Myometrial cell (primary cell): Measurements from ENCODE around the genes MAML2, ARHGAP42, TRPC6 and MMP20.

DNA sequence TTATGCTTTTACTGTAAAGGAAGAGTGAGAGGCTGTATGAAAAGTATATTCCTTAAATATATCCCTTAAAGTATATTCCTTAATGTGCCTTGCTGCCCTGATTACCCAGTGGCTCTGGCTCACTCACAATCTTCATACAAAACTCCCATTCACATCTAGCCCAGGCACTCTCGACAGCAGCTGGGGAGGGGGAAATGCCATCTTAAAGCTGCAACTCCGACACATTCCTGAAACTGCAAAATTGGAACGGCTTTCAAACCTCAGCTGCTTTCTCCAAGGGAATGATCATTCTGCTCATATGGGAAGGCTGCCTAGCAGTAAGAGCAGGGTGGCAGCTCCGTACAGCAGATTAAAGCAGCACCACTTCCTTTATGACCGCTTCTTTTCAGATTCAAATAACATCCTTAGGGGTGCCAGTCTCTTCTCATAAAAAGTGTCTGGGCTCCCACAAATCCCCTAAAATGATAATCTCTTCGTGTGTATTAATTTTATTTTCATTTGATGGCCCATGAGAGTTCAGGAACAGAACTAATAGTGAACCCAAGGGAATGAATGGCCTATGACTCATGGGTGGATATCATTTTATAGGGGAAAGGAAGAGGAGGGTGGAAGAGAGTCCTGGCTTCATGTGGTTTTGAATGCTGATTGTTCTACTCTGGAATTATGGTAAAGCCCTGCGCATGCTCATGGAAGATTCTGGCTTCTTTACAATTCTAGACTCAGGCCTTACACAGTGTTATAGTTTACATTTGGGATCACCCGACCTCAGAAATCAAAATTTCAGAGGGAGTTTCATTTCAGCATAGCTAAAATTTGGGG, 35.4 kb downstream of the MAML2 start:
- RAMPAGE, long total RNA, result no peak

DNA sequence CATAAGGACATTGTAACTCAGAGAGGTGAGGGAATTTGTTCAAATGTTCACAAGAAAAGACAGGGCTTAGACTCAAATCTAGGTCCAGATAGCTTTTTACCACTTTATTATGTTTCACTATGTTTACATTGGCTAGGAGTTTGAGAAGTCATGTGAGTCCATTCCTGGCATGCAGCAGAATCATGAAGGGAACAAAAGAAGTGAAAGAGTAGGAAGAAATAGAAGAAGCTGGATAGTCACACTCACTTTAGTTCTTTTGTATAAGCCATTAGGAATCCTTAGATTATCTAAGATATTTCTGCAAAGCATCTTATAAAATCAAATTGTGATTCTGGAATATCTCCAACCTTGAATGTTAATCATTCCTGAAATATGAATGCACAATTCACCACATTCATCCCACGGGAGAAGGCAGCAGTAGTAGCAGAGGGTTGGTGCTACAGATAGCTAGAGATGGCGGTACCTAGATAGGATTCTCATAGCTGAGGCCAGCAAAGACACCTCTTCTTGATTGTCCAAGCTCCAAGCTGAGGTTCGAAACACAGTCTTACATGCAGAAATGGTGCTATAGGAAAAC, 31.8 kb downstream of the MAML2 start:
- RAMPAGE, long total RNA, result no peak

DNA sequence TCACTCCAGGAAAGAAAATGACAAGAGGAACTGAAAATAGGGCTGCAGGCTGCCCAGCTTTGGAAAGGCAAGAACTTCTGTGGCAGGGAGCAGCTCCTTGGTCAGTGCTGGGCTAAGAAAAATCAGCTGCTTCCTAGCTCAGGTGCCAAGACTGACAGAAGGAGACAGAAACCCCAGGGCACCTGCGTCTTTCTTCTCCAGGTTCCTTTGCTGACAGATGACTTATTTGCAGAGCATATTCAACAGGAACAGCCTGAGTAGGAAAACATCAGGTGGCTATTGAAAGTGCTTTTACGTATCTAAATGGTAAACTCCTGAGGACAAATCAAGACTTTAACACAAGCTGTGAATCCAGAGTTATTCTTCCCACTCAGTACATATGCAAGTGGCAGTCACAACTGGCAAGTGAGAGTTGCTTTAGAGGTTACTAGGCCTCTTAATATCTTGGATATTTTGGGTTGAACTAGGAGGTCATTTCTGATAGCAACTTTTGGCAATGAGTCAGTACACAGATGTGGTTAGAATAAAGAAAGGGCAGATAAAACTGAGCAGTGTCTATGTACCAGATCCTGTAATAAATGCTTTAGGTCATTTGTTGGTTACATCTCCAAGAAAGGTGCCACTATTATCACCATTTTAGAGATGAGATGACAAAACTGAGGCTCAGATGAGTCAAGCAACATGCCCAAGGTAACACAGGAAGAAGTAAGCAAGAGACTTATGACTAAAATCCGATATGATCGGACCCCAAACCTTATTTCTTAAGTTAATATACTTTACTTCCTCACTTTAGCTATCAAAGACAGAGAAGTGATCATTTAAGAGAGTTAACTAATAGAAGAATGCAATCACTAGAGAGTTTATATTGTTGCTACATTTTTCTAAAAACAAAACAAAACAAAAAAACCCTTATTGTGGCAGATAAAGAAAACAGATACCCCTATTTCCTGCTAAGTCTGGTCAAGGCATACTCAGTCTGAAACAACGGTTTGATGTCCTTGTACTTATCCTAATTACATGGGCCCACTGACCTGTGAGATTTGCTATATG, 25.1 kb downstream of the MAML2 start:
- RAMPAGE, long total RNA, result no peak

GRCh38 chr11:96342446-96343716, at the start of gene MAML2:
TSS of gene MAML2 (minus strand) at chr11:96343195.
- RAMPAGE, long total RNA, result start-site peak on the minus strand at chr11:96343174-96343210, 112 and 54 reads in 2 replicates

GRCh38 chr11:96622161-96622651, 232.4 kb downstream of the JRKL start:
- RAMPAGE, long total RNA, result no peak

- RAMPAGE, long total RNA, result no peak
Measured at GRCh38 chr11:100686920-100687778, at the start of gene ARHGAP42. TSS of gene ARHGAP42 (plus strand) at chr11:100687288.

- RAMPAGE, long total RNA, result no peak
Measured at GRCh38 chr11:100715087-100715746, 28.1 kb downstream of the ARHGAP42 start.

DNA sequence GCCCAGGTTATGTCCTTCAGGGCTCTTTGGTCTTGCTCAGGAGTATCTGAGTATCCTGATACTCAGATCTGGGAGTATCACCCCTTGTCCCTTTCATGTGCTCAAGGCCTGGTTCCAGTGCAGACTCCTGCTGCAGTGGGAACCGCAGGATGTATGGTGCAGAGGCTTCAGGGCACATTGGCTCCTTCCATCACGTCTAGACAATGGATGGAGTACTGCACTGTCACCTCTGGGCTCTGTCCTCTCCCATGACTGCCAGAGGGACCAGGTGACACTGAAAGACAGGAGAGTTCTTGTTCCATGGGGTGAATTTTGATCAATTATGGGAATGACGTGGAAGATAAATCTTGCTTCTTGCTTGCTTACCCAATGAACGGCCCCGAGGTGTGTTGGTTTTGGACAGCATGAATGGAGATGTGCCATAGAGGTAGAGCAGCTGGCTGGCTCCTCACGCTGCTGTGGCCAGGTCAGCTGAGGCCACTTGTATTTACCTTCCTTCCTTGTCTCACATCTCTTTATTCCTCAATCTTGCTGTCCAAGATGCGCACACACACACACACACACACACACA, 215.6 kb downstream of the ARHGAP42 start:
- RAMPAGE, long total RNA, result no peak

DNA sequence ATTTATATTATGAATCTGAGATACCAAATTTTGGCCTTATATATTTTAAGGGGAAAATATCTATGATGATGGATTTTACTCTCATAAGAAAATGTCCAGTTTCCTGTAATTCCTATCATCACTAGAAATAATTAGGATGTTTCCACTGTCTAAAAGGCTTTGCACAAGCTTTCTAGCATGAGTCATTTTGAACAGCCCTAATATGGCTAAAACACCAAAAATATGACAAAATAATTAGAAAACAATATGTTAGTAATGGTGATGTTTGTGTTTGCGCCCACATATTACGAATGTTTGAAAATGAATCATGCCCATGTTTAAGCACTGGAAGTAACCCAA, 96.1 kb downstream of the TRPC6 start:
- RAMPAGE, long total RNA, result no peak

DNA sequence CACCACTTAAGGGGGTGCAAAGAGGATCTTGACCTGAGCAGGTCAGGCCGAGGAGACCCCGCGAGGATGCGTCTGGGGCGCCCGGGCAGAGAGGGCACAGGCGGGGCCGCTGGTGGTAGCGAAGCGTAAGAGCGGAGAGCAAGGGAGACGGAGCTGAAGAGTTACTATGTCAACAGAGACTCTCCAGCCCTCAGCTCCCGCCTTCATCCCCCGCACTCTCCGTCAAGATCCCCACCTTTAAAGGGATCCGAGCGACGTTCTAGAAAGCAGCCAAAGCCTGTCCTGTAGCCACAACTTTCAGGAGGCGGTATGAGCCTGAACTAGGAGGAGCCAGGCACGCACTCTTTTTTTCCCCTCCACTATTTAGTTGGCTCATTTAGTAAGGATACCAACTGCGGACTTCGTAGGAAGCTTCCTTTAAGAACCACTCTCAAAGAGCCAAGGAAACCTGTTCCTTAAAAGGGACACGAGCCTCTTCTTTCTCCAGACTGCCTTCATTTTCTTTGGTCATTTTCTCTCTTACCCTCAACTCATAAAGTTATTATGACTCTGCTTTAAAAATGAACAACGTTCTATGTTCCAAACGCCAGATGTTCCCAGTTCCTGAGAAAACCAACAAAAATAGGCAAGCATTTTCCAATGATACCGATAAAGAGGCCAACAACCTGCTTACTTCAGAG, at the start of gene TRPC6:
Gene TRPC6, minus strand, starts transcription at position 311 of the 680 bp plus-strand sequence.
- RAMPAGE, long total RNA, result no peak

DNA sequence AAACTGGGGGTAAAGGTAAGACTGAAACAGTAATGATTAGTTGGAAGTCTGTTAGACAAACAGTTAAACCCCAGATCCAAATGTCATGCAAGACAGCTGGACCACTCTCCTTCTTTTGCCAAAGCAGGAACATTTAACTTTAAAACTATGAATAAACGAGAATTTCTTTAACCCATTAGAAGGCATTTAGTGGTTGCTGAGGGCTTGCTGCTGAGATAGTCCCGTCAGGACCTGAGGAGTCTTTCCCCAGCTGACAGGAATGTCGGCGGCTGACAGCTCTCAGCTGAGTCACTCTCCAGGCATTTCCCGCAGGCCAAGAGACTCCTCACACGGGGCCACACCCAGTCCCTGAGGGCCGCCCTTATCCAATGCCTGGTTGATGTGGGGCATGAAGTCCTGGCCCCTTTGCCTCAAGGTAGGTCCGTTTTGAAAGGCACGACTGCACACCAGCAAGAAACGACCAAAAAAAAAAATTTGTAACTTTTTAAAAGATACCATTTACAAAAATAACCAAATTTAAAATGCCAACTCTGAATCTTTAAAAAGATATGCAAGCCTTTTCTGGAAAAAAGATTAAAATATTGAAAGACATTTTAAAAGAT, 36.2 kb upstream of the CFAP300 start:
- RAMPAGE, long total RNA, result no peak

- RAMPAGE, long total RNA, result no peak
Measured at GRCh38 chr11:102220412-102220893, 96.8 kb upstream of the BIRC3 start.

DNA sequence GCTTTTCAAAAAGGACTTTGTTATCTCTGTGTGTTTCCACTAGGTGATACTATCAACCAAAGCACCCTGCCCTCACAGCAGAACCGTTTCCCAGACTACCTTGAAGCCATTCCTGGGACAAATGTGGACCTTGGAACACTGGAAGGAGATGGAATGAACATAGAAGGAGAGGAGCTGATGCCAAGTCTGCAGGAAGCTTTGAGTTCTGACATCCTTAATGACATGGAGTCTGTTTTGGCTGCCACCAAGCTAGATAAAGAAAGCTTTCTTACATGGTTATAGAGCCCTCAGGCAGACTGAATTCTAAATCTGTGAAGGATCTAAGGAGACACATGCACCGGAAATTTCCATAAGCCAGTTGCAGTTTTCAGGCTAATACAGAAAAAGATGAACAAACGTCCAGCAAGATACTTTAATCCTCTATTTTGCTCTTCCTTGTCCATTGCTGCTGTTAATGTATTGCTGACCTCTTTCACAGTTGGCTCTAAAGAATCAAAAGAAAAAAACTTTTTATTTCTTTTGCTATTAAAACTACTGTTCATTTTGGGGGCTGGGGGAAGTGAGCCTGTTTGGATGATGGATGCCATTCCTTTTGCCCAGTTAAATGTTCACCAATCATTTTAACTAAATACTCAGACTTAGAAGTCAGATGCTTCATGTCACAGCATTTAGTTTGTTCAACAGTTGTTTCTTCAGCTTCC, 87.5 kb upstream of the BIRC3 start:
- RAMPAGE, long total RNA, result no peak

DNA sequence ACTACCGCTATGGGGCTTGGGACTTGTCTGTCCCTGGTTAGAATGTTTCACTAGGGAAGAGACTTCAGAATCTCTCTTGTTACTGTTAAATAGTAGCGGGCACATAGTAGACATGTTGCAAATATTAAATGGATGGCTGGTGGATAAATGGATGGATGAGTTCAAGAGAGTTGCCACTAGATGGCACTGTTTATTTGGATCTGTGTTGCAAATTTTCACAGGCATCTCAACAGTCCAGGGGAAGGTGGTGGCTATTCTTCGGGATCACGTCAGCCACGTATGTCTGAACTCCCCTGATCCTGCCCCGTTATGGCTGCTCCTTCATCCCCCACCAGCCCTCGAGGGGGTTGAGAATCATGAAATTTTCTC, 29.3 kb upstream of the BIRC3 start:
- RAMPAGE, long total RNA, result no peak

- RAMPAGE, long total RNA, result no peak
Measured at GRCh38 chr11:102330811-102331293, 13.6 kb downstream of the BIRC3 start.

GRCh38 chr11:102381064-102381447, 34.0 kb downstream of the BIRC2 start:
- RAMPAGE, long total RNA, result no peak

DNA sequence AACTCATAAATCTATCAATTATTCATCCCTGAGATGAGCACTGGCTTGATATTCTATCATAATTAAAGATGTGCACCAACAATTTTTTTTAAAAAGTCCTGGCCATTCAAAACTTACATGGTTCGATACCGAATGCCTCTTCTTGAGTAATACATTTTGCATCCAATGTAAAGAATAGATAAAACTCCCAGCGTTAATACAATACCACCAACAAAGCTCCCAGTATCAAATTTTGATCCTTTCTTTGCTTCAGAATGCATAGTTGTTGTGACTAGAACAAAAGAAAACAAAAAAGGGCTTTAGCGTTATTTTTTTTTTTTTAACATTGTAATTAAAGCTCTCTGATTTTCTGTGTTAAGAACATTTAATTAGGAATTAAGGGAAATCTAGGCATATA, 51.1 kb downstream of the TMEM123 start:
- RAMPAGE, long total RNA, result no peak

GRCh38 chr11:102413583-102413976, 39.0 kb downstream of the TMEM123 start:
- RAMPAGE, long total RNA, result no peak

DNA sequence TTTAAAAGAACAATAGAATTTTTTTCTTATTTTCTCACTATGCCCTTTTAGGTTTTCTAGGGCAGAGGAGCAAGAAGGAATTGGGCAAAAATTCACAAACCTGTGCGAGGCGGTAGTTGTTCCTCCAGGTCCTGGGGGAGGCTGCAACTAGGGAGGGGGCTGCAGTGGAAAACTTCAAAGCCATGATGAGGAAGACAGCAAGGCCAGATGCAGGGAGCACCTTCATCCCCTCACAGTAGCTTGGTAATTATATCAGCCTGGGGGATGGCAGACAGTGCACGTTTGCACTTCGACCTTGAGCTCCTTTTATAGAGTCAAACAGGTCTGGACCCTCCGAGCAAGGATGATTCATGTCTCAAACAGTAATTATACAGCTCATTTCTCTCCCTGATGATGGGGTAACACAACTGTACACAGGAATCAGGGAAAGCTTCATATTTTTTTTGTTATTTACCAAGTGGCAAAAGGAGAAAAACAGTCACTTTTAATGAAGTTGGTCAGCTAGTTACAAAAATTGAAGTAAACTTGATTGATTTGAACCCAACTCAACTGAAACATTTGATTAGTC, at the start of gene MMP20:
Gene MMP20, minus strand, starts transcription at position 239 of the 568 bp plus-strand sequence.
- RAMPAGE, long total RNA, result no peak

DNA sequence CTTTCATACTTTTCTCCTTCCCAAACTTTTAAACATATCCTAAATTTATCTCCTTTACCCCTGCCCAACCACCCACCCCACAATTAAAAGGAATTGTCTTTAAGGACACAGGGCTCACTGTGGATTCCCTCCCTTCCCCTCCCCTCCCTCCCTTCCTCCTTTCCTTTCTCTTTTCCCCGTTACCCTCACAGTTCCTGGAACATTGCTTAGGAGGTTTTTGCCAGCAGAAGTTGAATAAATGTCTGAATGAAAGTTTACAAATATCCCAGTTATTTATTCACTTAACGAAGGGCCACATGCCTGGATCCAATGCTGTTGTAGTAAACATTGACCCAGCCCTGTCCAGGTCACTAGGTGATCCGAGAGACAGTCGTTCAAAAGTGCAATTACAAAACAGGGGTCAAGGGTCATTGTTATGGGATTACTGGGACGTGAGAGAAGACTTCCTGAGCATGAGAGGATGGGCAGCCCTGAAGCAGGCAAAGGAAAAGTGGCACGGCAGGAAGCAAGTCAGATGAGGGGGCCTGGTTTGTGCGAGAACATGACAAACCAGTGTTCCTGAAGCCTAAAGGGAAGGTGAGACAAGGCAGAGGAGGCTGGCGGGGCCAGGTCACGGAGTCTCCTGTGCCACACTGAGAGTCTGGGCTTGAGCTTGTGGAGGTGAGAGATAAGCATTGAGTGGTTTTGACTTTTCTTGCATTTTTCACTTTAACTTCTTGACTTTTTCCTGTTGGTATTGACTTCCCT, 15.7 kb upstream of the MMP20 start:
- RAMPAGE, long total RNA, result no peak